B cell (primary cell): Measurements from ENCODE around the gene TNRC18.

- PRO-cap, result no peak
- CAGE, long polyA plus RNA, result no peak
These were observed 20.9 kb downstream of the FOXK1 start for GRCh38 chr7:4702869-4703462.

DNA sequence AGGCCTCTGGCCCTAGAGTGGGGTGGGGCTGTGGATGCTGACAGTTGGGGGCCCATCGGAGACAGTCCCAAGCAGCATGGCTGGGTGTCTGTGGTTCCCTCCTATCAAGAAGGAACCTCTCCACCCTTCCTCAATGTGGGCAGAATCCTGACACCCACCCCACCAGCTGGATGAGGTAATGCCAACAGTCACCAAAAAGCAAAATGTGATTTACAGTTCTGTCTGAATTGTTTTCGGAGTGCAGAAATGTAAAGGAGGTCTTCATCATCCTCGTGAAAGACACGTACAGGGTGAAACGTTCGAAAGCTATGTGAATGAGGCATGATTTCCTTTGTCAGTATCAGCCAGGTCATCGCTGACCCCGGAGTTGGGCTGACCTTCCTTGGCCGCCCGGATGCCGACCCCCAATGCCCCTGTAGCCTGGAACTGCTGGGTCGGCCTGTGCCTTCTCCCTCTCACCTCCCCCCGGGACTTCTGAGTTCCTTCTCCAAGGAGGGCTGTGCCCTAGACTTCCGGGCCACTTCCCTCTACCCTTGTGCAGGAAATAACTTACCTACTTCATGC, 24.4 kb downstream of the FOXK1 start:
- PRO-cap, result no peak
- CAGE, long polyA plus RNA, result no peak

GRCh38 chr7:4708006-4708531, 26.0 kb downstream of the FOXK1 start:
- PRO-cap, result no peak
- CAGE, long polyA plus RNA, result no peak

DNA sequence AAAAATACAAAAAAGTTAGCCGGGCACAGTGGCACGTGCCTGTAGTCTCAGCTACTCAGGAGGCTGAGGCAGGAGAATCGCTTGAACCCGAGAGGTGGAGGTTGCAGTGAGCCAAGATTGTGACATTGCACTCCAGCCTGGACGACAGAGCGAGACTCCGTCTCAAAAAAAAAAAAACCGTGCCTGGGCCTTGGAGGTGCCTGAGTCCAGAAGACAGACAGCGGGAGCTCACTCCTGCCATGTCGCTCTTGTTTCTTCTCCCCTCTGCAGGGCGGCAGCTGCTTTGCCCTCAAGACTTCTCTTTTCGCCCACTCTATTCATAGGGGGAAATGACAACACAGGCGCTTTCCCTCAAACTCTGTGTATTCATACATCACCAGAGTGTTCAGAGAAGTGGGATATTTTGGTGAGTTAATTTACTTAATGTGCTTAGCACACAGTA, 44.4 kb downstream of the FOXK1 start:
- PRO-cap, result no peak
- CAGE, long polyA plus RNA, result no peak

DNA sequence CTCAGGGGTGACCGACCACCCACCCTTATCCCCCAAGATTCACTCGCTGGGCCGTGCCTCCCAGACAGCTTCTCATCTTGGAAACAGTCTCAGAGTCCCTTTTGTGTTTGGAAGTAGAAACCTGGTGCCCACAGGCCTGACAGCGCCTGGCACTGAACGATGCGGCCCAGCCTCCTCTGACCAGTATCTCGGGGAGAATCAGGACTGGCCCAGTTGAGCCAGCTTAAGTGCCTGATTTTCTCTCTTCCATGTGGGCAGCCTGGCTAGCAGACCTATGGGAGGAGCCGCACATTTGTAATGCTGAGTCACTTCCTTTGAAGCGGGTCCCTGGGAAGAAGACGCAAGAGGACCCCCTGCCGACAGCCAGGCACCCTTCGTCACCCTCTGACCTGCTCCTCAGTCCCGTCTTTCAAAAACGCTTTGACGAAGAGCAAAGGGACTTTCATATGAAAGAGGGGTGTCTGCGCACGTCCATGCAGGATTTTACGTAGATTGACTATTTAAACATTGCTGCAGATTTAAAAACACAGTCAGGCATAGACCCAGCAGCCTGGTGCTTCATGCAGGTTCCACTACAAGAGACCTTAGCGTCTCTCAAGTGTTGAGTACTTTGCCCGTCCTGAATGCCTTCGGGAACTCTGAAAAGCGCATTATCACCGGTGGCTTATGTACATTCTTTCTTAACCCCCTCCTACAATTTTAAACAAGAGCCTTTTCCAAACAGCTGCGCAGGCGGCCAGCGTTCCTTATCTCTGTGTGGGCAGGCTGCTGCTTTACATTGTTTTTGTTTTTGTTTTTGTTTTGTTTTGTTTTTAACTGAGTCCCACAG, 36.6 kb upstream of the AP5Z1 start:
- PRO-cap, result no peak
- CAGE, long polyA plus RNA, result no peak

- PRO-cap, result no peak
- CAGE, long polyA plus RNA, result no peak
These were observed 8.6 kb upstream of the AP5Z1 start for GRCh38 chr7:4766467-4767486.

GRCh38 chr7:4842156-4842864, 19.5 kb downstream of the PAPOLB start:
- PRO-cap, result no peak
- CAGE, long polyA plus RNA, result no peak

- PRO-cap, result no peak
- CAGE, long polyA plus RNA, result no peak
These were observed 3.7 kb downstream of the WIPI2 start for GRCh38 chr7:5193654-5194171.

DNA sequence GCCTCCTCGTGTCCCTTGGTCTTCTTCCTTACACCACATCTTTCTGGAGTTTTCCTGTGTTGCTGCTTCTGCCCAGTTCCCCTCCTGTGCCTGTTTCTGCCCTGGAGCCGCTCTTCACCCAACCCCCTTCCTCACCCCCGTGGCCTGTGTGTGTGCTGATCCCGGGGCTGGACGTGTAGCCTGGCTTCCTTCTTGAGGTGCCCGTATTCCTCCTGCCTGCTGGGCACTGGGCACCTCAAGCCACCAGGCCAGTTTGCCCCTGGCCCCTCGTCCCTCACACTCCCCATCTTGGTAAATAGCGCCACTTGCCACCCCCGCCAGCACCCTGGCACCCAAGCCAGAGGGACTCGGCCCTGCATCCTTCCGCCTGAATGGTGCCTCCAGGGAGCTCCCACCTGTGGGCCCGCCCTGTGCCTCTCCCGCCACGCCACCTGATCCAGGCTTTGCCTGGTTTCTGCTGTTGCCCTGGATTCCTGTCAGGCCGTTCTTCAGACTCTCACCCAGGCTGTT, 33.5 kb downstream of the WIPI2 start:
- PRO-cap, result no peak
- CAGE, long polyA plus RNA, result no peak

DNA sequence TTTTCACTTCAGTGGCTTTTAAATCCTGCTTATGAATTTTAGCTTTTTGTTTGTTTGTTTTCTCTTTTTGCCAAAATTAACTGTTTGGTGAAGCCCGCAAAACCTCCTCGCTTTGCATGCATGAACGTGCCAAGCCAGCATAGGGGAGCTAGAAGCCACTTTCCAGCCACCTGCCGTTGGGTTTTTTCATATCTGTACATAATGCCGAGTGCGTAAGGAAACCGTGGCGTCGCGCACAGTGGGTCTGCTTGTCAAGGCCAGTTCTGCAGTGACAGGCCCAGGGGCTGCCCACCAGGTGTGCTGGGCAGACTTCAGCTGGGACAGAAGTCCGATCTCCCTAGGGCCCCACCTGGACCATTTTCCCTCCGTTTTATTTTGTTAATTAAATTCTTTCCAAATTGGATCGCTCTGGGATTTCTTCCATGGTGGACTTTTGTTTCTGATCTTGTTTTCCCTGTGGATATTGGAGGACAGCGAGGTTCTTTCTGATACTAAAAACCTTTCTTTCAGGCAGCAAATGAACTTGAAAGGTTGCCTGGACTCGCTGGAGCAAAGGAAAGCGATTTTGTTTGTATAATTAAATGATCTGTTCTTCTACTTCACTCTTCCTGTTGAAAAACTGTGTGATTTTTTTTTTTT, 41.2 kb downstream of the WIPI2 start:
- PRO-cap, result bidirectional peak, plus-strand start at position 260 of the sequence, minus-strand start at position 185 of the sequence
- CAGE, long polyA plus RNA, result no peak

DNA sequence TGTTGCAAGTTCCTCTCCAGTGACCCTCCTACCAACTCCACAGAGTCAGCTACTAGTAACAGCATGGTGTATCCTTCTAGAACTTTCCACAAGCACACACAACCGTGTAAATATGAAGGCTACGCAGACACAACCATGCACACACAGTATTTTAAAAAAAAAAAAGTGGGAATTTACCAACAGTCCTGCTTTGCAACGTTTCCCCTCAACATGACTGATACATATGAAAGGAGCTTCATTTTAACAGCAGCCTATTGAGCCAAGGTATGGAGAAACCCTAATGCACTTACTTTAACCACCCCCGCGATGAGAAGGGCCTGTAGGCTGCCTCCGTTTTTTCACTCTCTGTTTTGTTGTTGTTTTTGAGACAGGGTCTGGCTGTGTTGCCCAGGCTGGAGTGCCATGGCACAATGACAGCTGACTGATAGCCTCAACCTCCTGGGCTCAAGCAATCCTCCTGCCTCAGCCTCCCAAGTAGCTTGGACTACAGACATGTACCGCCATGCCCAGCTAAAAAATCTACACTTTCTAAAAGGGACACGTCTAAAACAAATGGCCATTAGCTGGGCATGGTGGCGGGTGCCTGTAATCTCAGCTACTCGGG, 43.5 kb downstream of the SLC29A4 start:
- PRO-cap, result no peak
- CAGE, long polyA plus RNA, result no peak

GRCh38 chr7:5370268-5371255, 53.1 kb downstream of the TNRC18 start:
- PRO-cap, result no peak
- CAGE, long polyA plus RNA, result no peak

DNA sequence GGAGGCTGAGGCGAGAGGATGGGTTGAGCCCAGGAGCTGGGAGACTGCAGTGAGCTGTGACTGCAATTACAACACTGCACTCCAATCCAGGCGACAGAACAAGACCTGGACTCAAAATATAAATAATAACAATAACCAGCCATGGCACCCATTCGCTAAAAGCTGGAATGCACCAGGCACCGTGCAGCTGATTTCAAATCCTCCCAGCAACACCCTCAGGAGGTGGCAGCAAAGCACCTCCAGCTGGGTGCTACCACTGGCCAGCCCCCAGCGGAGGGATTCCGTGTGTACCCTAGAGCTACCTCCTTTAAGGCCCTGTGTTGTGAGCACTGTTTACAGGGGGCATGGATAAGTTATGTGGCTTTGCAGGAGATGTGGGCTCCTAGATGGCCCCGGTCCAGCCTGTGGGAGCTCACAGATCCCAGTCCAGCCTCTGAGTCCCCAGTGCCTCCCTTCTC, 27.2 kb downstream of the TNRC18 start:
- PRO-cap, result unidirectional peak, plus-strand start at position 256 of the sequence
- CAGE, long polyA plus RNA, result no peak

DNA sequence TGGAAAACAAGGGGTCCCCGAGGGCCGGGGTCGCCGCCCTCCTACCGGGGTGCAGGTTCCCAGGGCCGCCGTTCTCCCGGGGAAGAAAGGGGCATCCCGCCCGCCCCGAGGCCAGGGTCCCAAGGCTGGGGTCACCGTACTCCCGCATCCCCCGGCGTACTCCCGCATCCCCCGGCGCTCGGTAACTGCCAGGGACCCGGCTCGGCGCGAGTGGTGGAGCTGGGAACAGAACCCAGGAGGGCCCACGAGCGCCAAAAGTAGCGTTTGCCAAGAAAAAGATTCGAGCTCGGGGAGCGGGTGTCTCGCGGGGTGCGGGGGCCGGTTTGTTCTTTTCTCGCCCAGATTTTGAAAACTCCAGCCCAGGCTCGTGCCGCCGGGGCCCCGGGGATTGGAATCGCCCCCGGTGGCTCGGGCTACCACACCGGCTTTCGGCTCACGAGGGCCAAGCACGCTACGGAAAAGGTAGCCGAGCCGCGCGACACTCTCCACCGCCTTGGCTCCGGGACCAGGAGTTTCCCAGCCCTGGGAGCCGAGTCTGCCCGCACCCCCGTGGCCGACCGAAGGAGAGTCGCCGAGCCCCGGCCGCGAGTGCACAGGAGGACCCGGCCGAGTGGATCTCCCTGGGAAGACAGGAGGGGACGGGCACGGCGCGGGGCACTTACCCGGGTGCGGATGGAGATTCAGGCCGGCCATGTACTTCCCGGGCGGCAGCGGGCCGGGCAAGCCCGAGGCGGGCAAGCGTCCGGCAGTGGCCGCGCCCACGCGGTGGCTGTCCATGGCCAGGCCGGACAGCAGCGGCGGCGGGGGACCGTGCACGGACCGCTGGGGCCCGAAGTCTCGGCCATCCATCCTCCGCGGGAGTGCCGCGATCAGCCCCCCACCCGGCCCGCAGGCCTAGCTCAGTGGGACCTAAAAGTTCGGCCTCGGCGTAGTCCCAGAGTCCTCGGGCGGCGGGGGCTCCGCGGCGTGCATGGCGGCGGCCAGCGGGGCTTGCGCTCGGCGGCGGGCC, 2.9 kb downstream of the TNRC18 start:
- PRO-cap, result no peak
- CAGE, long polyA plus RNA, result no peak

GRCh38 chr7:5422873-5423968, at the start of gene TNRC18:
TSS of gene TNRC18 (minus strand) at chr7:5423834.
- PRO-cap, result no peak
- CAGE, long polyA plus RNA, result no peak

- PRO-cap, result no peak
- CAGE, long polyA plus RNA, result no peak
These were observed 1.3 kb upstream of the TNRC18 start for GRCh38 chr7:5424950-5425239.

DNA sequence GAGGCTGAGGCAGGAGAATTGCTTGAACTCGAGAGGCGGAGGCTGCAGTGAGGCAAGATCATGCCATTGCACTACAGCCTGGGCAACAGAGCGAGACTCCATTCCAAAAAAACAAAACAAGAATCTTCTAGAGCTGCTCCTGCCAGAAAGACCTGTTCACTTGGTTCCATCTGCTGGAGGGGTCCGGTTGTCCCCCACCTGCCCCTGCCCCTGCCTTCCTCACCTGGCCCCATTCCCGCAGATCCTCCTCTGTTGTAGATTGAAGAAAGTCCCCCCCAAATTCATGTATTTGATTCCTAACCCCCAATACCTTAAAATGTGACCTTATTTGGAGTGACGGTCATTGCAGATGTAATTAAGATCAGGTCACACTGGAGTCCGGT, 8.6 kb upstream of the TNRC18 start:
- PRO-cap, result no peak
- CAGE, long polyA plus RNA, result no peak

- PRO-cap, result no peak
- CAGE, long polyA plus RNA, result no peak
These were observed 28.3 kb upstream of the ACTB start for GRCh38 chr7:5558587-5559310.

GRCh38 chr7:5633979-5634687, 41.5 kb downstream of the FSCN1 start:
- PRO-cap, result no peak
- CAGE, long polyA plus RNA, result no peak

DNA sequence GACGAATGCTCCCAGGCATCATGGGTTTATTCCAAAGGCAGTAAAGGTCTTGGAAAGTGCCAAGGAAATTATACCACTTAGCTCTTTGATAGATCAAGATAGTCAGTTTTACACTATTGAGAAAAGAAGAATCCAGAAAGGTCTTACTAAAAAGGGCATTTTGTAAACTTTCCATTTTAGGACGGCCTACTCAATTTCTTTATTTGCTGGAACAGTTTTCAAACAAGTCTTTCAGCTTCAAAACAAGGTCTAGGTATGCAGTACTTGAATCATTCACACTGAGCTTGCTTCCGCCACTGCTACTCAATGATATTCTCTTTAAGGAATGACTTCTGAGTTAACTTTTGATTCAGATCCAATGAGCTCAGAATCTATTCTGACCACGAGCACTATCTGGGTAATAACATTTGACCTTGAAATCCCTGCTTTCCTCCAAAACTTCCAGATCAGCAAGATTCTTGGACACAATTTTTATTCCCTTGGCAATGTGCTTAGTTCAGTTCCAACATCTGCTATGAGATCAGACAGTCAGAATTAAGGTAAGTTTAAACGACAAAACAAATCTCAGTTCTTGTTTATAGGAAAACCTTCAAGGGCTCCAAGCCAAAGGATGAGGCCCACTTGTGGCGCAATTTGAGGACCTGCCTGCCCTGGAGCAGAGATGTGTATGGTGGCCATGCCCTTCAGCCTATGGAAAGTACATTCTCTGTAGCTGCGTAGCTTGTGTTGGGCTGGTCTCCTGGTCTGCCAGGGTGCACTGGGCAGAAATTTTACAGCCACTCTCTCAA, 87.2 kb downstream of the RNF216 start:
- PRO-cap, result no peak
- CAGE, long polyA plus RNA, result no peak